Foreskin keratinocyte (primary cell): ENCODE measurements around the gene SEC24D.

DNA sequence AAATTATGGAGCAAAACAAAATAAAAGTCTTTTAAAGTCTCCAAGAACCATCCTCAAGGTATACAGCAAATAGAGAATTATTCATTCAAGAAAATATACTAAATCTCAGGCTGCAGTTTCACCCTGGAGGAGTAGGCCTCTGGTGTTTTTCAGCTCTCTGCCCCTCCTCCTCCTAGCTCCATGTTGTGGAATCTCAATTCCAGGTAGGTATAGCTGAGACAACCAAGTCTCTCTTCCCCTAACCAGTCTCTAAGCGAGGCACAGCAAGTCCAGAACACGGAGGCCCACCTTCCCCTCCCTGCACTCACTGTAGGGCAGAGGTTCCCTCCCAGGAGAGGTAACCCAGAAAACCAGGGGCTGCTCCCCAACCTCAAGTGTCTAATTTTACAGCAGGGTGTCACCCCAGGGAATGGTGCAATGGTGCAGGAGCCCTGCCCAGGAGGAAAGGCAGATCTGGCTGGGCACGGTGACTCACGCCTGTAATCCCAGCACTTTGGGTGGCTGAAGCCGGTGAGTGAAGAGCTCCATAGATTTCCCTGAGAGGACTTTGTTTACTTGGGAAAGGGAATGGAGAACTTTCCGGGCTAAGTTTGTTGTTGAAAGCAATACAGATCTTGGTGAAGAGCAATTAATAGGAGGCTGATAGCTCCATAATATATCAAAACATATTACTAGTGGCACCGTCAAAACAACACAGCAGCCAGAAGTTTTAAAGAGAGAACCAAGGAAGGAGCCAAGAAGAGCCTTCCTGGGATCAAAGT lies 28.8 kb downstream of the FAM241A start:
- RAMPAGE, total RNA: no peak

- RAMPAGE, total RNA: no peak
Measured at GRCh38 chr4:112257198-112257397, 25.5 kb downstream of the AP1AR start.

DNA sequence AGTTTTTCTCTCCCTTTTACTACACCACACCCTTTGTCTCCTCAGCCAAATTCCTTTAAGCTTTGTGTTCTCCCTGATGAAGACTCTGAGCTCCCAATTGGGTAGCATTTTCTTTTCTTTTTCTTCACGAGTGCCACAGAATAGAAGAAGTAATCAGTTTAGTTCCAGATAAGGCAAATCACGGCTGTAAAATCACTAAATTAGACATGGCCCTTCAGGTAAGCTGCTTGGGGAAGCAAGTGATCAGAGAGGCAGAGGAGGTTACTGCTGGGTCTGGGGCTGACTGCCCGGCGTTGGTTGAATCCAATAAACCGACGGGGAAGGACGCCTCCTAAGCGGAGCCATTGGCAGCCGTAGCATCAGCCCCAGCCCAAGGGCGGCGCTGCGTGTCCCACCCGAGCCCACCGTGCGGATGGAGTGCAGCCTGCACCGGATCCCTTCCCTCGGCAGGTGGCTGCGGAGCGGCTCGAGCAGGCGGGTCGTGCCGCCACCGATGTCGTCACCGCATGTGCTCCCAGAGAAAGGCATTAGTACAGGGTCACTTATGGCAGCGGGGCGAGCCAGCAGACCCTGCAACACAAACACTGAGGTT lies 82.0 kb downstream of the ALPK1 start:
- RAMPAGE, total RNA: no peak

GRCh38 chr4:112432188-112432487 lies 83.8 kb downstream of the NEUROG2 start:
- RAMPAGE, total RNA: no peak

DNA sequence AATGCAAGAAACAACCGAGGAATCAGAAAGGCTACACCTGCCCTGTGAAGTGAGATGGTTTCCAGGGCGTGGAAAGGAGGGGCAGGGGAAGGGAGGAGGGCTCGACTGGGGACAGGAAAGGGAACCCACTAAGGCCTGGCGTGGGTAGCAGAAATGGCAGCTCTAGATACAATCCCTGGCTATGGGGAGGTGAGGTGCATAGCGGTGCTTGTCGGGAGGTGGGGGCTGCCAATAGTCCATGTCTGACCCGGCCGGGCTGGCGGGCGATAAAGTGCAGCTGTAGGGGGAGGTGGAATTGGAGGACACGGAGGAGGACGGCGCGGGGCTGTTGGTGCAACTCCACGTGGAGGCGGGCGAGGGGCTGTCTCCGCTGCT lies 1.5 kb downstream of the NEUROG2 start:
- RAMPAGE, total RNA: no peak

GRCh38 chr4:113052484-113053401 lies 3.3 kb downstream of the ANK2 start:
- RAMPAGE, total RNA: no peak

DNA sequence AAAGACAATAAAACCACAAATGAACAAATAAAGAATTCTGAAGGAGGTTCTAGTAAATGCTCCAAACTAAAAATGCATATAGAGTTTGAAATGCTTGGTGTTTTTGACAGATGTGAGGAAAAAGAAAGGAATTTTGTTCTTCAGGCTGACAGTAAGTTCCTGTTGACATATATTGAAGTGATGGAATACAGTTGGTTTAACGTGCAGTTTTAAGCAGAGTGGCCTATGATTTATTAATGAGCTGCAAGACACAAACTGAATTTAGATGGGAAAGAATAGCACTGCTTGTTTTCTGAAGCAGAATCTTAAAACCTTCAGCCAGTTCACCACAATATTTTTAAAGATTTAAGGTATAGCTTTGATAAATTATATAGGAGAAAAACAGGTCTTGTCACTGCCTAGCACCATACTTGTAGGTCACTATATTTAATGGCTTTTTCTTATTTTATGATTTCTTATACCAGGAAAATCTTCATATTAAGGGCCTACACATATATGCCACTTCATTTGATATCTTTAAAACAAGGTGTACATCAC lies 245.0 kb downstream of the ANK2 start:
- RAMPAGE, total RNA: no peak

DNA sequence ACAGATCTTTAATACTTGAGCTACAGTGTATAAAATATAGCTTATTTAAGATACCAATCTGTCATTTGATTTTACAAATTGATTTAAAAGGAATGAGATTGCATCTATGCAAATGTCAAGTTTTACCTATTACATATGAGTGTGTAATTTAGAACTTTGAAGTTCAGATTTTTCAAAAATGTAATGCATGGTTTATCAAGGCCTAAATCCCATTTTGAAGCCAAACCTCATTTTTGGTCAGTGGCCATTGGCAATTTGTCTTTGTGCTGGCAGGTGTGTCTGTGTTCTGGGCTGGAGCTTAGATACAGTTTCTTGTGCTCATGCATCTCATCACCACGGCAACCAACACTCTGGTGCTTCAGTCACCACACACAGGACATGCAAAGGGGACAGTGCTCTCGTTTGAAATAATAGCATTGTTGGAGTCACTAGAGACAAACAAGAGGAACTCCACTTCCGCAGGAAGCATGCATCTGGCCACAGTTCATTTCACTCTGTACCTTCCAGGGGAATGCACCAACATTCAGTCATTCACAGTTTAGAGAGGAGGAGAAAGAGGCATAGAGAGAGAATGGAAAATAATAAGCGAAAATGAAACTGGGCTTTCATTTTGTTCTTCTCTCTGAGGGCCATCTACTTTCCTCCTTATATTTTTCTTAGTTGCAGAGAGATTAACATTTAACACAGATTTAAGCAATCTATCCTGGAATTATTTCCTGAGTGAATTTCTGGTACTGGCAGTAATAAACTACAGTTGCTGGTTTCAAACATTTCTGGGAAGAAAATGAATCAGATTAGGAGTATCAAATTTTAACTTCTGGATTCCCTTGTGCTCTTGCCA lies 267.4 kb downstream of the ANK2 start:
- RAMPAGE, total RNA: no peak

DNA sequence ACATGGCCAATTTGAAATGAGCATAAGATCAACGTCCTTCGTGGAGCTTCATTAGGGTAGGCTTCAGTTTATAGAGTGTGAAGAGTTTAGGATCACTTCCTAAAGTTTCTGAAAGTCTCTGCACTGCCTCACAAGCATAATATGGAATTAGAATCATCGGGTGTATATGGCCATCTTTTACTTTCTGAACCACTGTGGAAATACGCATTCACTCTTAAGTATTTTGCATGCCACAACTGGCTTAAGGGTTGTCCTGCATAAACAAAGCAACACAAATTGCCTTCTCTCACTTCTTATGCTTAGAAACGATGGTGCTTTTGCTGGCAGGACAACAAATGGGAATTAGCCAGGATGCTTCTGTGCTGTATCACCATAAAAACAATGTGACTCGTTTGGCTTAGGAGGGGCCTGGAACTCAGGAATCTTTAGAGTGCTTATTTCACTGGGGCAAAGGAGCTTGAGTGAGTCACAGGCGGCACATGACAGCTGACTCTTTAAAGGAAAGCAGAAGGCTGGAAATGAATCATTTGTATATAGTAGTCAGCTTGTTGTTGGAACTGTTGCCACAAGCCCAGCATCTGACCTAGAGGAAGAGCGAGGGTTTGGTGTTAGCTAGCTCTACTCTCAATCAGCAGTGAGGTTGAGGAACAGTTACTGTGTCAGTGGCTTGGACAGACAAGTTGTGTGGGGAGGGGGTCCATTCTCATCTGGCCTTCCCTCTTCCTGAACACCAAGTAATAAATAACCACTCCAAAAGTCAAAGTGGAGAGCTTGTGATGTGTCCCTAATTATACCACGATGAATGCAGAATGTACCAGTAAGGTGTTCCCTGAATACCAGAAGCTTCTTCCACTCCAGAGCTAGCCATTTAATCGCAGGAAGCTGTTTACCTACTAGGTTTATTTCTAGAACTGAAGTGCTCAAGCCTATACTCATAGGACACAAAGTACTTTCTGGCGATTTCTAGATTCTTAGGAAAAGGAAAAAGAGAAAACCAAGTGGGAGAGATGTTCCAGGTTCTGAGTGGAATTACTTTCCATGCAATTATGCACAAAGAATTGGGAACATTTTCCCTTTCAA lies 293.2 kb downstream of the CAMK2D start:
- RAMPAGE, total RNA: no peak

DNA sequence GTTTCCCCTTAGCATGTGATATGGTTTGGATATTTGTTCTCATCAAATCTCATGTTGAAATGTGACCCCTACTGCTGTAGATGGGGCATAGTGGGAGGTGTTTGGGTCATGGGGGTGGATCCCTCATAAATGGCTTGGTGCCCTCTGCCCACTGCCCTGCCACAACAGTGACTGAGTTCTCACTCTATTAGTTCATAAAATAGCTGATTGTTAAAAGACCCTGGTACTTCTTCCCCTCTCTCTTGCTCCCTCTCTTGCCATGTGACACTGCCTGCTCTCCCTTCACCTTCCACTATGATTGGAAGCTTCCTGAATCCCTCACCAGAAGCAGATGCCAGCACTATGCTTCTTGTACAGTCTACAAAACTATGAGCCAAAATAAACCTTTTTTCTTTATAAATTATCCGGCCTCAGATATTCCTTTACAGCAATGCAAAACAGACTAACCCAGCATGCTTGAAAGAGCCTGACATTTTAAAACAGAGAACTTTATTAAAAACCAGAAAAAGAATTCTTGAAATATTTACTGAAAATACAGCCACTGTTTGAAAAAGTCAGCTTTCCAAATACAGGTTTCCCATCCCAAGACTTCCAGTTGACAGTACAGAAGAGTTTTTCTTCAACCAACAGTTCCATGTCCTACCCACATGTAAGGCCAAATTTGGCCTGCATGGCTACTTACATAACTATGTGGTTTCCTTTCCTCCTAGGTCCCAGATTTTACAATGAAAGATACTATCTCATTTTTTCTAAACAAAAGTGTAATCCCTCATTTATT lies 182.0 kb downstream of the CAMK2D start:
- RAMPAGE, total RNA: no peak

DNA sequence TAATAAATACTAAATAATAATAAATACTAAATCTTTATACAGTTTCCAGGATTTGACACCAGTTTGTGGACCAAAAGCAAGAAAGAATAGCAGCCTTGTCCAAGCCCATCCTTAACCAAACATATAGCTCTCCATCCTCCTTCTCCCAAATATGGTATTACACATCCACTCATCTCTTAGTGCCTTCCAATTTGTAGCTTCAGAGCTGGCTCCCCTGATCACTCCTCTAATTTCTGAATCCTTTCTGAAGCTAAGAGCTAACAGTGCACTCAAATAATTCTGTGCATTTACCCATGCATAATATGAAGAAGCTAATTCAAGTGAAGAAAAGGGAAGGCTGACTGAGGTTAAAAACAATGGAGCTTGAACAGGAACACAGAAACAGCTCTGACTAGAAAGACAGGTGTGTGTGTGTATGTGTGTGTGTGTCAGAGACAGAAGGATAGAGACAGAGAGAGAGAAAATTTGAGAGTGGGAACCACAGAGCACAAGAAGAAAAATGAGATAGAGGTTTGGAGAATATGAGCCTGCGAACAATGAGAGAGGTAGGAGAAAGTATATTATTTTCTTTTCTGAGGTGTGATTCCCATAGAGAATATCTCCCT lies 123.6 kb downstream of the CAMK2D start:
- RAMPAGE, total RNA: no peak

GRCh38 chr4:113738083-113738454 lies 23.5 kb downstream of the CAMK2D start:
- RAMPAGE, total RNA: no peak

GRCh38 chr4:113760815-113761653 lies 504 bp downstream of the CAMK2D start:
- RAMPAGE, total RNA: no peak

- RAMPAGE, total RNA: no peak
Measured at GRCh38 chr4:113762477-113762721, 861 bp upstream of the CAMK2D start.

GRCh38 chr4:117831436-117831803 lies 202.9 kb upstream of the NDST3 start:
- RAMPAGE, total RNA: no peak

DNA sequence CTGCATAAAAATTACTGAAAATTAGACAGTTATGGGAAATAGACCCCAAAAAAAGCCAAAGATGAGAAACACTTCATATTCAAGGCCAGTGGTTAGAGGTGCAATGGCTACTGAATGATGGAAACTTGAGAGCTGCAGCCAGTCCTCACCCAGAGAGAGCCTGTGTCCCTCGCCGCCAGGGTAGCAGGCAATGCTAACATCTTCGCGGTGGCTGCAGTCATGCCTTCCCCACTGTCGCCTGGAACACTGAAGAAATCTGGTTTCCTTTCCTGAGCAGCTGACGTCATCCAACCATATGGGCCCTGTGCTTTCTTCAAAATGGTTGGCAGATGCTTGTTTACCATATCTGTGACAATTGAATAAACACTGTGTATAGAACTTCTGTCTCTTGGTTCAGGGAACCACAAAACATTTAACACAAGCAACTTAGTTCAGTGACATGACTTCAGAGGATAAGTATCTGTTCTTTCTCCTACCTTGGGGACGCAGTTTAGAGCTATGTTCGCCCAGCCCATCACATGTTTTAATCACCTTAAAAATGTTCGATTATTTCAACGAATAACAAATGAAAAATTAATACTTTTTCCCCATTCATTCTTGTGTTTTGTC lies 39.6 kb downstream of the PRSS12 start:
- RAMPAGE, total RNA: no peak

GRCh38 chr4:118805358-118806335 lies 30.3 kb downstream of the SEC24D start:
- RAMPAGE, total RNA: no peak

- RAMPAGE, total RNA: start-site peak on the minus strand at chr4:118836042-118836122, 23 and 56 reads in 2 replicates
Measured at GRCh38 chr4:118835554-118836268, at the start of gene SEC24D. SEC24D (minus strand) TSS chr4:118836126.

DNA sequence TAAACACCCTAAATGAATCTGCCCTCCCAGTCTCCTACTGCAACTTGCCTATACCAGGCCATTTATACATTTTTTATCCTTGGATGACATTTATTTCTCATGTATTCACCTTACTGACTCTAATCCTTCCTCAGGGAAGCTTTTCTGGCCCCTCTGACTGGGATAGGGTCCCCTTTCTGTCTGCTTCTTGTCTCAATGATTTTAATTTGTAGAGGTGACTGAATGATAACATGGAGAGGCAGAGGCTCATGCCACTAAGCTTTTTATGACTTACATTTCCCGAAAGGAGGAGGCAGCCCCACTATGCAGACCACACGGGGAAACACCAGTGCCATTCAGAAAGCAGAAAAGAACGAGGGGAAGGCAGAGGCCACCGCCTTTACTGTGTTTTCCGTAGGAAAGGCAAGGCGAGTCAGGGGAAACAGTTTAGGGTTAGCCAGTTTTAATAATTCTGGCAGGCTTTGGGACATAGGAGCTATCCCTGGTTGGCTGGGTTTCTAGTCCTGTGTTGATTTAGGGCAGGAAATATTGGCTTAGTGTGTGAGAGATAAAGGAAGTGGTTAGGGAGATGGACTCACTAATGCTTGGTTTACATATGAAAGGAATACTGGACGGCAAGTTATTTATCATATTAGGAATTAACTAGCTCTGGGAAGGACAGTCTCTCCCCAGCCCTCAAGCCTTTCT lies 53.0 kb downstream of the SYNPO2 start:
- RAMPAGE, total RNA: no peak

DNA sequence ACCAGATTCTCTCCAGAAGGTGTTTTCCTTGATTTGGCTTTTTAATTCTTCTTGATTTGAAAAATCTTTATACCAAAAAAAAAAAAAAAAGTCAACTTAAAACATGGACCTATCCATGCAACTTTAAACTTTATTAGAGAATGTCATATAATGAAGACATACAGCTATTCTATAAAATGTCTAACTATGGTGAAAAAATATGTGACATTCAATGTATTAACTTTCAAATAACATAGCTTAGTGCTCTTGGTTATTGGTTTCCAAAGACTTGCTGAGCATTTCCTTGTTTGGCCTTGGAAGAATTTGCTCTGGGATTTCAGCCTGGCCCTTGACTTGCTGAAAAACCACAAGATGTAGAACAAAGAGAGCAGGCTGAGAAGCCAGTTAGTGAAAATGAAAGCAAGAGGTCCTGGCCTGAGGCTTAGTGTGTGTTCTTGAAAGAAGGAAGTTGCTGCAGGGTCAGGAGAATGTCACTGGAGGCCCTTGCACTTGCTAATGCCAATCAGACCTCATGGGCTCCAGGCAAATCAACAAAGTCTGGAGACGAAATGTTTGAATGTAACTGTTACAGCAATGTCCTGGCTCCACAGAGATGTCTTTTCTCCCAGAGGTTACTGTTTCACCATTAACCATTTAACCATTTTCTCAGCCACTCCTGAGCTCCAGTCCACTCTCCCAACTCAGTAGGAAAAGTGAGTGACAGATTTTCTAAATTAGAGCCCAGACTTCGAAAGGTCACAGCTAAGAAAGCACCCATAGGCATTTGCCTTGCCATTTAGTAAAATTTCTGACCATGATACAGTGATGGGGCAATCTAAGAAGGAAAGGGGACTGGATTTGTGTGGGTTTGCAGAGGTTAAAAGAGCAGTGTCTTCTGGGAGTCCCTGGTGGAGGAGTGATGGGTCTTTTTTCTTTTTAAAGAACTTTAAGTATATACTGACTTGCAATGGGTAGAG lies 79.4 kb downstream of the SYNPO2 start:
- RAMPAGE, total RNA: no peak